BE2C (cell line): Measurements from ENCODE around the gene VTI1A.

- RRBS = no CpG with 5 or more reads among the region's 9 CpGs
These were observed 23.5 kb downstream of the RBM20 start for GRCh38 chr10:110667300-110668276.

DNA sequence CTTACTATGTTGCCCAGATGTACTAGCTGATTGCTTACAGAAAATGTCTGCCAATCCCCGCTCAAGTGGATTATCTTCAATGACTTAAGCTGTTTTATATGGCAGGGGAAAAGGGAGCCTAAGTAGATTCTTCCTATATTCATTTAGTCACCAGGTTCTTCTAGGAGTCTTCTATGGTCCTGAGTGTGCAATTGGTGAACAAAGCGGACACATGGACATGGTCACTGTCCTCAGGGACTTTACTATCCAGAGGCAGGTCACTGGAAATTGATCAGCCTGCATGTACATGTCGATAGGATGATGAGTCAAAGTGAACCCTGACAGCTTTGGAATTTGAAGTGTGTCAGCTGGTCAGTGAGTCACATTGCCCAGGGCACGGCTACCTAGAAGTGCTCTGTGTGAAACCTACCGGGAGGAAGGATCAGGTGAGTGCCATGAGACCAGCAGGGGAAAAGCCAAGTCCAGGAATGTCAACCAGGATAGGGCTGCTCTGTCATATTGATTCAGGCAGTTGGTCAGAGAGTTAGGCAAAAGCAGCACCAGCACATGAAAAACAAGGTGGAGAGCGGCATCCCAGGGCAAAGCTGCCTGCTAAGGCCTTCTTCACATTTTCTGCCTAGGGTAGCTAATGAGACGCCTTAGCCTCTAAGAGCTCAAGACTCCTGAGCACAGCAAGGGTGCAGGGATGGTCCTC lies 19.5 kb upstream of the PDCD4 start:
- RRBS = no CpG with 5 or more reads among the region's 7 CpGs

DNA sequence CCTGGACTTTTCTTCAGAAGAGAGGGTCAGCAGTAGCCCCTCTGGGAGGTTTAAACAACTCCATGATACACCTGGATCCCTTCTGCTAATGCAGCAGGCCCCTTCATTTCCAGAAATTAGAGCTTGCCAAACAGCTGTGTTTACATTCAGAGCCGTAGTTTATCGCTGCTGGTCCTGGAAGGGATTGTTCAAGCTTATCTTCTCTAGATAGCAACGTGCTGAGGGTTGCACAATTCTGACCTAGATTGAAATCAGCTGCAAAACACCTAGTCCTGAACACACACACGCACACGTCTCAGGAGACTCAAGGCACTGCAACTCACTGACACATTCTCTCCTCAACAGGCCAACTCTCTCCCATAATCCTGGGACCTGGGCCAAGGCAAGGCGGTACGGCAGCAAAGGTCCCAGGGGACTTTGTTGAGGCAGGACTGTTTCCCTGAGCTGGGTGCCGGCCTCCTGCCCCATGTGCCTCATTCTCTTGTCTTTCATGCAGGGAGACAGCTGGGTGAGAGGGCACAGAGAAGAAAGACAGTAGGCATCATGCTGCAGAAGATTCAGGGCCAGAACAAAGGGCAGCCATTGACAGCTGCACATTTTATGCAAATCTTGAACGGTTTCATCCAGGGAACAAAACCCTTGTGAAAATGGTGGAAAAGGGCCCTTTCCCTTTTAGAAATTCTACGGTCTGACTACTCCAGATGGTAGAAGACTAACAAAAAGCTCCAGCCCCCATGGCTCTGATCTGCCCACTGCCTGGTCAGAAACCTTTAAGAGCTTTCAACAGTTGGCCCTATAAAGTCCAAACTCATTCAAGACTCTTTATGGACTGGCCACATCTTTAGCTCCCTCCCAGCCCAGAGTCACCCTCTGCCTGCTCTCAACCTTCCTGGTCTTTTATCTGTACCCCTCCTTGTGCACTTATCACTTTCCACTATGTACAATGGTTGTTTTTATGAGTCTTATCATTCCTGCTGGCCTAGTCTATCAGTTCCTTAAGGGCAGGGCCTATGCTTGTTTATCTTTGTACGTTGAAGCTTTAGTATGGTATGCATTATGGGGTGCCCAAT lies 13.9 kb upstream of the PDCD4 start:
- RRBS = no CpG with 5 or more reads among the region's 11 CpGs

GRCh38 chr10:110882583-110883513 lies 11.1 kb downstream of the PDCD4 start:
- RRBS = no CpG with 5 or more reads among the region's 5 CpGs

DNA sequence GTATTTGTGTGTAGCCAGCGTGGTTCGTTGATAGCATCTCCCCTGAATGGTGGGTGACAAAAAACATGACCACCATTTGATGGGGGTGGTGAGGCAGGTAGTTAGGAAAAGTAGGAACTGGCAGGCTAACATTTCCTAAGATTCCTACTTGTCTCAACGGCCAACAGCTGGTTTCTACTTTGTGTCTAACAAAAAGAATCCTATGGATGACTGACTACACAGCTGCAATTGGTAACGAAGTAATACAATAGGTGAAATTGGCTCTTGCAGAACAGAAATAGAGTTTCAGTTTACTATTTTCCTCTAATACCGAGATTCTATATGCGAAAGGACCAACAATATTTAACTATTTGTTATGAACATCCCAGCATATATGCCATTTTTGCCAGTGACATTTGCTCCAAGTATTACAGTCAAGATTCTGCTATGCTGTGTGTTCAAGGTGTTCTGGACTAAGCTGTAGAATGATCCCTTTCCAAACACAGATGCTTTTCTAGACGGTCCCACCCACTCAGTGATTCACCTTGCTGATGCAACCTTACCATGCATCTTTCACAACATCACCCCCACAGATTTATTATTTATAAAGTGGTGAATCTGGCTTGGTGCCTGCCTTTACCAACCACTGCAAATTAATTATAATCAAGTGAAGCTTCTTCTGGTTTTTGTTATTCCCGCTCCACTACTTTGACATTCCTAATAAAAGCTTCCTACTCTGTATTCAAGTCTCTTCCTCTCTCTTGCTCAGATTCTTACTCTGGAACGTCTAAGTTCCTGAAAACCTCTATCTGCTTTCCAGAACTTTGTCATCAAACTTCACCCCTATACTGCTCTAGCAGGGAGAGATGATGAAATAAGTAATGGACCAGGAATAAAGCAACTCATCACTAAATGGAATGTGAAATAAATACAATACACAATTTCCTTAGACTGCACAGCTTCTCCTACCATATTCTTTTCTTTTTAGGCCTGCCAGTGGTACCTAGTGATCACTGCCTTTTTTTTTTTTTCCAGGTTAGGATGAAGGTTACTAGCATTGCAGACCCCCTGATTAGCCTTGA lies 16.7 kb downstream of the BBIP1 start:
- RRBS = no CpG with 5 or more reads among the region's 9 CpGs

DNA sequence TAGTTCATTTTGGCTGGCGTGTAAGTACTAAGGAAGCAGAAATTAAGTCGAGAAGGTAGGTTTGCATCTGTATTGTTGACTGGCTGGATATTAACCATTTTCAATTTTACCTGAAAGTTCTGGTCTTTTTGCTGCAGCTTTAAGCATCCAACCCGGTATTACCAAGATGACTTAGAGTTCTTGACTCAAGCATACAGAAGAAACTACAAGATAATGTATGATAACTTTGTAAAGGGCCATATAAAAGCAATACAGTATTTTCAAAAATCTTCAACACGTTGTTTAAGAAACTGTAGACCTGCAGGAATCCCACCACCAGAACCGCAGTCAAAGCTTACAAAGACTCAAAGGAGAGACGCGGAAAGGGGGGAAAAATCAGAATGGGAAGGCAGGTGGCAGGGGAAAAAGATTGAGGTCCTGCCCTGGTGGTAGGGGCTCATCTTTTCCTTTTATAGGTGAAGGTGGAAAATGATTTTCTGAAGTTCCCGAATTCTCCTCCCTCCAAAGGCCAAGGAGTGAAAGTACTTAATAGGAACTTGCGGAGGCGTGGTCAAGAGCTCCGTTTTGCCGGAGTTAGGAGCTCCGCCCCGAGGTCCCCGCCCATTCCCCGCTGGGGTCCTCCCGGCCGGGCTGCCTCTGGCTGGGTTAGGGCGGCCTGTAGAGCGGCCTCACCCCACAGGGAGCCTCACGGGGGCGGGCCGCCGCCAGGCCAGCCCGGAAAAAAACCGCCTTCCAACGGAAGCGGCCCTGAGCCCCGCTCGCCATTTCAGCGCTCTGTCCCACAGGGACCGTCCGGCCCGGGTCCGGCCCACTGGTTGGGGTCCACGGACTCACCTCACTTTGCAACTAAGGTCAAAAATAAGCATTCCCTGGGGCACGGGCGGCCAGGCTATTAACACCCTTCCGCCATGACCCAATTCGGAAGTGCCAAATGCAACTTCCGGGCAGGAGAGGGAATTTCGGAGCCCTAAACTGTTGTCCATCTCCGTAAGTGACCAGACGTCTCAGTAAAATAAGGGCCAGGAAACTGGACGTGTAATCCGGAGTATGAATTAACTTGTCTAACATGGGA lies 633 bp downstream of the BBIP1 start:
- RRBS = 1% methylated on average over 24 of the region's 46 CpGs

DNA sequence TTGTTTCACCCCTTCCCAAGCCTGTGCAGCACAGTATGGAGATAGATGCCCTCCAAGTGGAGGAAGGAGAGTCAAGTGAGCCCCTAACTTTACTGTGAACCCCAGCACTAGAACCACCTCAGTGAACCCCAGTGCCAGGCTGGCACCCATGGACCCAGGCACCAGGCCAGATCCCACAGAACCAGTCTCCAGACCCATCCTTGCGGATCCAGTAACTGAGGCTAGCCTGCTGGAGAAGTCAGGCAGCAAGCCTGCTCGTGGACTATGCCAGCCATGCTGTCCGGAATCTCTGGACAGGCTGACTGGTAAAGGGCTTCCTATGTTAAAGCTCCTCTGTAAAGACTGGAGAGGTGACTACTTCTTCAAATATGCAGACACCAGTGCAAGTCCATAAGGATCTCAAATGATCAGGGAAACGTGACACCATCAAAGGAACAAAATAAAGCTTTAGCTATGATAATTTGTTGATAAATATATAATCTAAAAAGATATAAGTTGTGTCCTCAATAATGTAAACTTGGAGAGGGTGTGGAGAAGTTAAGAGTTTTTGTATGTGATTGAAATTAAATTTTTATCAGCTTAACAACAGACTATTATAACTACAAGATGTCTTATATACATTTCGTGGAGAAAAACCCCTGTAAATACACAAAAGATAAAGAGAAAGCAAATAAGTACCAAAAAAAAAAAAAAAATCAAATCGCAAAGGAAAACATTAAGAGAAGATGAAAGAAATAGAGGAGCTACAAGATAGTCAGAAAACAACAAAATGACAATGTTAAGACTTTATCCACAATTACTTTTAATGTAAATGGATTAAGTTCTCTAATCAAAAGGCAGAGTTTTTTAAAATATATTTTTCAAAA lies 27.9 kb downstream of the SHOC2 start:
- RRBS = no CpG with 5 or more reads among the region's 6 CpGs

- RRBS = no CpG with 5 or more reads among the region's 1 CpG
These were observed 17.2 kb upstream of the TECTB start for GRCh38 chr10:112266032-112266313.

- RRBS = 1% methylated on average over 21 of the region's 76 CpGs
These were observed at the start of gene VTI1A for GRCh38 chr10:112446646-112447920. Gene VTI1A, plus strand, starts transcription at chr10:112447215.

DNA sequence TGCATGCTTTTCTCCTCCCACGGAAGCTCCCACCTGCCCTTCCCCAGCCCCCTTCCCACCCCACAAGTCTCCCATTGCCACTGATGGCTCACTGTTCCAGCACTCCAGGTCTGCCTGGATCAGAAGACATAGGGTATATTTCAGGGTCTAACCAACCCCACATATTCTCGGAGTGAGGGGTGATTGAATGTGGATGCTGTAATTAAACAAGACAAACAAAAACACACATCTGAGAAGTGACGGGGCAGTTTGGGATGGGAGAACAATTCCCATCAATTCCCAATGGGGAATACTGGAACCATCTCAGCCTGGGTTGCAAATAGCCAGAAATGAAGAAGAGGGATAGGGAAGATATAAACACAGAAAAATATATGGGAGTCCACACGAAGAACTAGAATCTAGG lies 190.3 kb upstream of the TCF7L2 start:
- RRBS = no CpG with 5 or more reads among the region's 4 CpGs

GRCh38 chr10:112842517-112843552 lies 107.2 kb upstream of the TCF7L2 start:
- RRBS = no CpG with 5 or more reads among the region's 7 CpGs

GRCh38 chr10:112961494-112962214 lies 11.6 kb downstream of the TCF7L2 start:
- RRBS = no CpG with 5 or more reads among the region's 9 CpGs

- RRBS = no CpG with 5 or more reads among the region's 9 CpGs
These were observed 70.6 kb downstream of the TCF7L2 start for GRCh38 chr10:113020483-113021222.

DNA sequence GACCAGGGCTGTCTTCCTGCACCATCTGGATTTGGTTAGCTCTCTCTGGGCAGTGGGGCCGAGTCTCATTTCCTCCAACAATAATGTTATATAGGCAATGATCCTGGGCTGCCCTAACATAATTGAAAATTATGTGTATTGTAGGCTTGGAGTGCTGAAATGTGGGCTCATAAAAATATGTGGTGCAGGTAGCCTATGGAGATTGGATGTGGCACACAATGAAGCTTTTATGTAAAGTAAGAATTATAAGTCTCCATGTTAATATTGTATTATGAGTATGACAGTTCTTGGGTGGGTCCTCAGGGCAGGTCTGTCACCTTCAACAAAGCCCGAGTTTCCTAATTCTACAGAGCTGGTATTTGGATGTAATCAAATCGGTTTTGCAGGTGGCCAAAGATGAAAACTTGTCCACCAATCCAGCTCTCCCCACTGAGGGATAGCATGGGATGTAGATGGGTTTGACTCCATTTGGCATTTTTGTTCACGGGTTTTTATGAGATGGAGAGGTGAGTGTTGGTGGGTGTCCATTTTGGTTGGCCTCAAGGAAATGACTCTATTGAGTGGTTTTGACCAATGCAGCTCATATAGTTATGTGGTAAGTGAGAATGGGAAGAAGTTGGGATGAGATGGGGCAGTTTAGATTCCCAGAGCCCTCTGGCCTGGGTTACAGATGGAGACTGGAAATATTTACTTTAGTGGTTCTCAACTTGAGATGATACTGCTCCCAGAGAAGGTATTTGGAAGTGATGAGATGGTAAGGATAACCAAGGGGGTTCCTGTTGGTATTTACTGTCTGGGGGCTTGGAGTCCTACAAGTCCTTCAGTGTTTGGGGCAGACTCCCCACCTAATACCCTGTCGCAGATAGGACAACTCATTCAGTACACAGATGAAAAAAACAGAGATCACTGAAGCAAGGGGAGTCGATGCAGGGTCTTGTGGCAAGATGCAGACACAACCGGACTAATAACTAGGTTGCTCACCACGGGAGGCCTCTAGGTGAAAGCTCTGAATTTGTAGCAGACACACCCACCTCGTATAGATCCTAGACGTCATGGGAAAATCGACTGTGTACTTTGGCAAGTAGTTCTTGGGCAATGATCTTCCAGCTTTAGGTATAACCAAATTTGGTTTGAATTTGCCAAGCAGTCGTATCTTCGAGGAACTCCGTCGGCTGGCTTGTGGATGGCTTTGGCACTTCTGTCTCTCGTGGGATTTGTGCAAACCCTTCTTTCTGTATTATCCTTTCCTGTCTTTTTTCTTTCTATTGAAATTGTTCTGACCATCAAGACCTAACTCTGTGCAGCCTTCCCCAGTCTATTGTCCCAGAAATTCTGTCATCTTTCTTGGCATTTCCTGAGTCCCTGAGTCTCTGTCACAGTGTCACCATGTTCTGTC lies 87.8 kb downstream of the TCF7L2 start:
- RRBS = no CpG with 5 or more reads among the region's 16 CpGs

GRCh38 chr10:113113800-113114798 lies 164.1 kb downstream of the TCF7L2 start:
- RRBS = no CpG with 5 or more reads among the region's 7 CpGs

GRCh38 chr10:113133571-113133873 lies 183.5 kb downstream of the TCF7L2 start:
- RRBS = no CpG with 5 or more reads among the region's 3 CpGs

GRCh38 chr10:113541029-113541697 lies 11.7 kb upstream of the HABP2 start:
- RRBS = no CpG with 5 or more reads among the region's 7 CpGs

DNA sequence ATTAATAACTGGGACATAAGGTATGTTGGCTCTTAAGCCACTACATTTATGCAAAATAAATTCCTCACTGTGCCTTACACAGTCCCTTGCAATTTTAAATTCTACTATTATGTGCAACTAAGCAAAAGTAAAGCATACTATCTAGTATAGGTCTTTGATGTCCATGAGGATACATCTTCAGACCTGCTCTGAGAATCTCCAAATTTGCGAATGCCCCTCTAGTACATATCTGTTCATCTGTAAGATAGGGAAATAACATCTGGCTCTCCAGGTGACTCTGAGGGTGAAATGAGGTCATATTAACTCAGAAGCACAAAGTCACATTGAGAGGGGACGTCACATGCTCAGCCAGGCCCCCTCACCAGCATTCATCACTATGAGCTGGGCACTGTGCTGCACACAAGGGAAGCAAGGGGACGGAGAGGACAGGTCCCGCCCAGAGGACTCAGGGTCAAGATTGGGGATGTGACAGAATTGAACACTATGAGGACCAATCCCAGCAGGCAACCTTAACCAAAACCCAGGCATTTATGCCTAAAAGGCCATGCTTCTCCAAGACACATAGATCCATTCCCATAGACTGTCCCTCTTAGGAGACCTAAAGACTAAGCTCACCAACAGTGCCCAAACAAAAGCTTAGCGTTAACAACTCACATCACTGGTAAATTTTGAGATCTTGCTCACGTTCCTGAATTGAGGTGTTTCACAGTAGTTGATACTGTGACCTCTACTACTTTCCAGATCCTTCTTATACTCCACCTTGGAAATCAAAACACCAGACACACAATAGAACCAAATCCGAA lies 21.4 kb downstream of the NRAP start:
- RRBS = no CpG with 5 or more reads among the region's 7 CpGs

- RRBS = no CpG with 5 or more reads among the region's 14 CpGs
These were observed 85.0 kb upstream of the ADRB1 start for GRCh38 chr10:113958431-113959219.